HT-29 (cell line): ENCODE measurements around the gene CEP170.

- RAMPAGE, long total RNA, result no peak
These were observed 246.1 kb downstream of the FMN2 start for GRCh38 chr1:240337758-240338231.

GRCh38 chr1:240596556-240596939 lies 15.4 kb downstream of the GREM2 start:
- RAMPAGE, long total RNA, result no peak

DNA sequence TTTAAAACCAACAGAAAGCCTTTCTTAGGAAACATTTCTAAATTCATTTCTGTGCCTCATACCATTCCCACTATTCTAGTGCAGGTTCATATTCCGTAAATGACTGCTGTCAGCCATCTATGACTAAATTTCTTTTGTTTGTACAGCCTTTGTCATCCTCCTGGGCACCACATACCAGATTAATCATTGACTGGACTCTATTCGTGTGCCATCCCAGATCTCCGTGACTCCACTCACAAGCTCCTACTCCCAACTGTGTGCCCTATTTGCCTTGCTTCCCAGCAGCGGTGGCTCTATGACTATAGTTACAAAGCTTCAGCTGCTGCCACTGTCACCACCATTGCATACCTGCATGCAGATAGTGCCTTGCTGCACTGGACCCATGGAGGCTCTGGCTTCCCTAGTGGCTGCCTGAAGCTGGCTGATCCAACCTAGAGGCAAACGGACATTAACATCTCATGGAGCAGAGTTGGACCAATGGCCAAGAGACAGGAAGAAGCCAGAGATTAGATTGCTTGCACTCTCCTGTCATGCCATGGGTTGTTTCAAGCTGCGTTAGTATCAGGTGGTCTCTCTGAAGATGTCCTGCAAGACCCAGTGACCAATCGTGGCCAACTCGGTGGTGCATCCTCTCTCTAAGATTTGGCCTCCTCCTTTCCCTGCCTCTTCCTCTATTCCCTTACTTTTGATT lies 24.5 kb downstream of the CHML start:
- RAMPAGE, long total RNA, result no peak

DNA sequence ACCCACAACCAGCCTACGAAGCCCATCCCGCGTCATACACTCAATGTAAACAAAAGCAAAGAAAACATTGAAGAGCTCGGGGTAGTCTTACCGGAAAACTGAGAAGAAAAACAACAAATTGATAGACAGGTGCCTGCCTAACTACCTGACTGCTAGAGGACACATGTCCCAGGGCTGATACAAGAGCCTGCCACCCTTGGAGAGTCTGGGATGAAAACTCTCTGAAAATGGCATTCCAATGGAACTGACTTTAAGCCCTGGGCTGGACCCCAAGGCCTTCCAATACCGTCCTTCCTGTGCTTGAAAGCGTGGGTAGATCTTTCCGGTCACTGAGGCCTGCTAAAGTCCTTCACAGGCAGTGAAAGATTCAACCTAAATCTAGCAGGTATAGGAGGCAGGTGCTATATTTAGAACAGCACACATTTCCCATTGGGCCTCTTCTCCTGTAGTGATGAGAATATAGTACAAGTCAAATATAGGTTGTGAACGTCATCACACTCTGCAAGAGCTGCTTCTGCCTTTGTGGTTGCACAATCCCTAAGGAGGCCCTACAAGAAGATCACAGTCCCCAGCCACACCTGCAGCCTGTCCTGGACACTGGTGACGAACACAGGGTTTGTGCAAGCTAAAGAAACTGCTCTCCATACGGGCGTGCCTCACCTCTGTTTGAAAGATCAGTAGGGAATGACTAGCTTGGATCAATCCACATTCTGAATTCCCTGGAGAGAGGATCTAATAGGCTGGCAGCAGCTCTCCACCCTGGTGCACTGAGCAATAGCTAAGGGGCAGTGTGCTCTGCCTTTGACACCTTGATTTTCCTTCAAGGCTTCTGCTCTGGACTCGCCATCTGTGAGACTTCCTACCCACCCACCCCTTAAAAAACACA lies 870 bp upstream of the CHML start:
- RAMPAGE, long total RNA, result no peak

- RAMPAGE, long total RNA, result no peak
These were observed 9.0 kb downstream of the EXO1 start for GRCh38 chr1:241856787-241857660.

DNA sequence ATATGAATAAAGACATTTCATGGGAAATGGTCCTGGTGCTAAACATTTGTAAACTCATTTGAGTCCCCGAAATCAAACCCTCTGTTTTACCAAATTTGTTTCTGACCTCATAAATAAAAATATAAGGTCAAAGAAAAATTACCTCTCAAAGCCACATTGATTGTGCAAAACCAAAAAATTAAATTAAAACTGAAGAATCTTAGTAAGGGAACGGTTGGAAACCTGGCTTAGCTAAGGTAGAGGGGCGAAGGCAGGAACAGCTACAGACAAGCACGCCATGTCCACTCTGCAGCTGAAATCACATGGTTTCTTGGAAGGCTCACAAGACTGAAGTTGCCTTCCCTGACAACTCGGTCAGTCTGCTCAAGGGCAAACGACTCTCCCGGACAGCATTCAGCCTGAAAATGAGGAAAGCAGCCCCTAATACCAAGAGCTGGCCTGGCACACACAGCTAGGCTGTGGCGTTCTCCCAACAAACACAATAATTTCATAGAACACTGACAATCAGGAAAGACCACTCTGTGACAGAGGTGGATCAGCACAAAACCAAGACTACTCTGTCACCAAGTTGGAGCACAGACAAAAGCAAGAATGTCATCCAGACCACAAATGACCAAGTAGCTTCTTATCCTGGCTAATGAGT lies 22.7 kb upstream of the BECN2 start:
- RAMPAGE, long total RNA, result no peak

DNA sequence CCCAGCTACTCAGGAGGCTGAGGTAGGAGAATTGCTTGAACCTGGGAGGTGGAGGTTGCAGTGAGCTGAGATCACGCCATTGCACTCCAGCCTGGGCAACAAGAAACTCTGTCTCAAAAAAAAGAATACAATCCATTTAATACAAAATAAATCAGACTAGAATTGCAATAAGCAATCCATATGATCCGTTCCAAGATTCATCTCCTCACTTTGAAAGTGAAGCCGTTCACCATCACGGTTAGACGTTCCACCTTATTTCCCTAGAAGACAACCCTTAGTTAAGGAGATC lies 14.9 kb downstream of the CEP170 start:
- RAMPAGE, long total RNA, result no peak

- RAMPAGE, long total RNA, result no peak
These were observed at the start of gene CEP170 for GRCh38 chr1:243254872-243255624. TSS of gene CEP170 (minus strand) at chr1:243255281.

DNA sequence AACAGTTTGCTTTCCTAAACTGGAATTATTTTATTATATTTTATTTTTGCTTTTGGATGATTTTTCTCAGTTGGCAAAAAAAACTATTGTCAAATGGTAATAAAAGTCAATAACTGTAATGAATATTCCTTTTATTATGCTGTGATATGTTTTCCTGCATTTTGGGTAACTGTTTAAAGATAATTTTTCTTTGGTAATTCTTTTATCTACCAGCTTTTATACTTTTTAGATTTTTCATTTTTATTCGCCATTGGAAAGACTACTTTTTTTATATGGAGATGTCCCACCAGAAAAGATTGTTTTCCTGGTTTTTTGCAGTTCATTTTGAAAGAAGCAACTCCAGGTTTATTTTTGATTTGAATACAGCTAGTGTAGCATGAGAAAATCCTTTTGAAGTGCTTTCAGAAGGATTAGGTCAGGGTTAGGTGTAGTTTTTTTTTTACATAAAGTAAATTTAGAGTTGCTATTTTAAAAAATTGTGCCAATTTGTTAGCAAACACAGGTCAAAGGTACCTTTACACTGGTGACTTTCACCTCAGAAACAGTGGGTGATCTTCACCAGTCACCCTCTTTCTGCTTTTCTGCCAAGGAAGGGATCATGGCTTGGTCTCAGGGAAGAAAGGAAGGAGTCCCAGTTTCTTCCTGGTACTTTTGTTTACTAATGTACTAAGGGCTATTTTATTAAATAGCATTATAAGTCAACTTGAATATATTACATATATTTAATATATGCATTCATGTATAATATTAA lies 111.3 kb downstream of the SDCCAG8 start:
- RAMPAGE, long total RNA, result no peak

GRCh38 chr1:243454622-243454967 lies 198.8 kb downstream of the SDCCAG8 start:
- RAMPAGE, long total RNA, result no peak

DNA sequence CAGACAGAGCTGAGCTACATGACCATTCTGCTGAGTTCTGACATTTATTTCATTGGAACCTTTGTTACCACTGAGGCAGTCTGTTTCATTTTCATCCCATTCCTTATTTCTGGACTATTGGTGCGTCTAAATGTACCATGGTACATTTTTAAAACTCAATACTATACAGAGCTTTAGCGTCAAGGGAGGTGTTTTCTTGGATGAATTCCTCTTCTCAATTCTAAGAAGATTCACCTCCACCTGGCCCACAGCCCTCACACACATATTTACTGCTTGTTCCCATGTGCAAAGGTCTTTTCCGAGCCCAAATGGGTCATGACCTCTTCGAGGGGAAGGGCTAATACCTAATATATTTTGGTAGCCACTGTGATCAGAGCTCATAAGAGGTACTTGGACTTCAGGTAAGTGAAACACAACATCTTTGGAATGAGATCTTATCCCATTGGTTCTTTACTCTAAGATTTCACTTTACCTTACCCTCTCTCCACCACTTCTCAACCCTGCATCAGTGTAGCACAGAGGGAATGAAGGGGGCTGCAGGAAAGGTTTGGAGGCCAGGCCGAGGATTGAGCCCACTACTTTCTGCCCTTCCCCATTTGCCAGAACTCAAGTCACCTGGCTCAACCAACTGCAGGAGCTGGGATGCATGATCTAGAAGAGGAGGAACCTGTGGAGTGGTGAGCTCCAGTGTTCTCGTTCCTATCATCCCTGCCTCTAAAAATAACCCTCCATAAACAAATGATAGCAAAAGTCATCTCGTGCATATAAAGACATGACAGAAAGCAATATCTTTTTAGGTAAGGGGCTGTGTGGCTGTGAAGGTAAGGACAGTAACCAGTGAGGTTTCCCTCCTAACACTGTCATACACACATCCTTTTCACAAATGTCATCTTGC lies 206.0 kb downstream of the SDCCAG8 start:
- RAMPAGE, long total RNA, result no peak

DNA sequence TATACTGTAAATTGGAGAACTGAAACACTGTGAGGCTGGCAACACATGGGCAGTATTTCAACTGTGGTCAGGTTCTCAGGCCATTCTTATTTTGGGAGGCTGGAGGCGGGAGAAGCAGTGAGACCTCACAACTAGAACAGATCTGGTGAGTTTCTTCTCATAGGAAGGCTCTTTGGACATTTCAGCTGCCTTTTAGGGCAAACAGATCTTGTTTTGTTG lies 216.0 kb downstream of the SDCCAG8 start:
- RAMPAGE, long total RNA, result no peak

DNA sequence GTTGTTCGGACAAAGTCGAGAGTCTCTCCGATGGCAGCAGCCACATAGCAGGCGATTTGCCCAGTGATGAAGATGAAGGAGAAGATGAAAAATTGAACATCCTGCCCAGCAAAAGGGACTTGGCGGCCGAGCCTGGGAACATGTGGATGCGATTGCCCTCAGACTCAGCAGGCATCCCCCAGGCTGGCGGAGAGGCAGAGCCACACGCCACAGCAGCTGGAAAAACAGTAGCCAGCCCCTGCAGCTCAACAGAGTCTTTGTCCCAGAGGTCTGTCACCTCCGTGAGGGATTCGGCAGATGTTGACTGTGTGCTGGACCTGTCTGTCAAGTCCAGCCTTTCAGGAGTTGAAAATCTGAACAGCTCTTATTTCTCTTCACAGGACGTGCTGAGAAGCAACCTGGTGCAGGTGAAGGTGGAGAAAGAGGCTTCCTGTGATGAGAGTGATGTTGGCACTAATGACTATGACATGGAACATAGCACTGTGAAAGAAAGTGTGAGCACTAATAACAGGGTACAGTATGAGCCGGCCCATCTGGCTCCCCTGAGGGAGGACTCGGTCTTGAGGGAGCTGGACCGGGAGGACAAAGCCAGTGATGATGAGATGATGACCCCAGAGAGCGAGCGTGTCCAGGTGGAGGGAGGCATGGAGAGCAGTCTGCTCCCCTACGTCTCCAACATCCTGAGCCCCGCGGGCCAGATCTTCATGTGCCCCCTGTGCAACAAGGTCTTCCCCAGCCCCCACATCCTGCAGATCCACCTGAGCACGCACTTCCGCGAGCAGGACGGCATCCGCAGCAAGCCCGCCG lies 3.3 kb downstream of the ZBTB18 start:
- RAMPAGE, long total RNA, result no peak

DNA sequence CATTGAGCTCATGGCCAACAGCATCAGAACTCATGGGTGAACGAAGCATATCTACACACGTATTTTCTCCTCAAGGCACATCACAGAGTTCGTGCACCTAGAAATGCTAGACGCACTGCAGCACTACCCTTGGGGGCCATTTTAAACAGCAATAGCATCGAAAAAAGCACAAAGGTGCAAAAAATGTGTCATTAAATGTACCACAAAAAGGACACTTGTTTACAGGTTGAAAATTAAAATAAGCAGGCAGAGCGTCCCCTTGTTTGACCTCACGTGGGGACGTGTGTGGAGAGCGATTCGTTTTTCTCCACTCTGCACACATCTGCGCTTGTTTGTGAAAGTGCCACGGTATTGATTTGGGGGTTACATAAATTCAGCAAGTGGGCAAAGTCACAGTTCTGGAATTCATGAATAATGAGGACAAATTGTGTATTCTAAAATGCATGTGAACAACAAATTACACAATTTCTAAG lies 43.7 kb downstream of the ZBTB18 start:
- RAMPAGE, long total RNA, result no peak

DNA sequence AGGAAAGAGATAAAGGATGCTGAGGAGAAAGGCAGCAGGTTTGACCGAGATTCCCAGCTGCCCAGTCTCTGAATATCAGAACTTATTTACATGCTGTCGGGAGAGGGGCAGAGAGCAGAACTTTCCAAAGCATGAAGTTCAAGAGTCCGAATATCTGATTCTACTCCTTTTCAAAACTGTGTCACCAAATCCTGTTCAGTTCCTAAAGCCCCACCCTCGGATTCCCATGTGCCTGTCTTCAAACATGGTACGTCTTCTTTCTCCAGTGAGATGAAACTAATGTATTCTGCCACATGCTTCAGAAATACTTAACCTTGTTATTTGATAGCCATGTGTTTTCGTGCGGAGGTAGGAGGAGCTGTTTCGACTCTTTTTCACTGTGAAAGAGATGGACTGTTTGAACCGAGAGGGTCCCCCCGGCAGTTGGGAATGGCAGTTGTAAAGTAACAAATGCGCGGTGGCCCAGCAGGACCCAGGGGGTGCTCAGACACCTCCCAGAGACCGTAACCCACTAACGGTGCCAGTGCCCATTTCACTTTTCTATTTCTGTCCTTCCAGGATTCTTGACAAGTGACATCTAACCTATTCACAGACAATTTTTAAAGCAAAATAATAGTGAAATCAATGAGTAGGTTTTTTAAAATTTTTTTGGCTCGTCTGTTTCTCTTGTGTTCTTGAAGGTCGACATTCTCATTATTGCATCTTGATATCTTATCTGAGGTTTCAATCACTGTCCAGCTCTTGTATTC lies 67.2 kb downstream of the ZBTB18 start:
- RAMPAGE, long total RNA, result no peak

- RAMPAGE, long total RNA, result no peak
These were observed 3.6 kb upstream of the C1orf100 start for GRCh38 chr1:244348646-244349508.

DNA sequence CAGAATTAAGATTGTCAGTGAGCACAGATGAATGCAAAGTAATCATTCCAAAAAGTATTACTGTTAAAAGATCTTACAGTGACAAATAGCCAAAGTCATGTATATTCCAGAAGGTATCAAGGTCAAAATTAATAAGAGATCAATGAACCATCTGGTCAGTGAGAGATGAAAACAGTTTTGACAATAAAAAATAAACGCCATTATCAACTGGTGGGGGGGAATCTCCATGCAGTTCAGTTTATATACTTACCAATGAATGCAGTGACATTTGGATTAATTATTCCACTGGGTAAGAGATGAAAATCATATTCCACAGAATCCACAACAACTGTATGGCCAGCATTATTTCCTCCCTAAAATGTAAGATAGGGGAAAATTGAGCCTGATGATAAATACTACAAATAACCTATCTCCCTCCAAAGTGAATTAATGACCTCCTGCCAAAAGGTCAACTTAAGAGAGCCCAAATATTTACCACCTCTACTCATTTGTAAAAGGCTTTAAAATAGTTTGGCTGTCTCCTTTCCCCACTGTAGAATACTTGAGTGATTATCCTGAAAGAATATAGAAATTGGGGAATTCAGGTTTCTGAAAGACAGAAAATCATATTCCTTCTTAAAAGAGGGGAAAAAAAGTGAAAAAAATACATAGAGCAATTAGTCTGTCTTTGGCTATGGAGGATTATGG lies 14.2 kb downstream of the ADSS2 start:
- RAMPAGE, long total RNA, result no peak

DNA sequence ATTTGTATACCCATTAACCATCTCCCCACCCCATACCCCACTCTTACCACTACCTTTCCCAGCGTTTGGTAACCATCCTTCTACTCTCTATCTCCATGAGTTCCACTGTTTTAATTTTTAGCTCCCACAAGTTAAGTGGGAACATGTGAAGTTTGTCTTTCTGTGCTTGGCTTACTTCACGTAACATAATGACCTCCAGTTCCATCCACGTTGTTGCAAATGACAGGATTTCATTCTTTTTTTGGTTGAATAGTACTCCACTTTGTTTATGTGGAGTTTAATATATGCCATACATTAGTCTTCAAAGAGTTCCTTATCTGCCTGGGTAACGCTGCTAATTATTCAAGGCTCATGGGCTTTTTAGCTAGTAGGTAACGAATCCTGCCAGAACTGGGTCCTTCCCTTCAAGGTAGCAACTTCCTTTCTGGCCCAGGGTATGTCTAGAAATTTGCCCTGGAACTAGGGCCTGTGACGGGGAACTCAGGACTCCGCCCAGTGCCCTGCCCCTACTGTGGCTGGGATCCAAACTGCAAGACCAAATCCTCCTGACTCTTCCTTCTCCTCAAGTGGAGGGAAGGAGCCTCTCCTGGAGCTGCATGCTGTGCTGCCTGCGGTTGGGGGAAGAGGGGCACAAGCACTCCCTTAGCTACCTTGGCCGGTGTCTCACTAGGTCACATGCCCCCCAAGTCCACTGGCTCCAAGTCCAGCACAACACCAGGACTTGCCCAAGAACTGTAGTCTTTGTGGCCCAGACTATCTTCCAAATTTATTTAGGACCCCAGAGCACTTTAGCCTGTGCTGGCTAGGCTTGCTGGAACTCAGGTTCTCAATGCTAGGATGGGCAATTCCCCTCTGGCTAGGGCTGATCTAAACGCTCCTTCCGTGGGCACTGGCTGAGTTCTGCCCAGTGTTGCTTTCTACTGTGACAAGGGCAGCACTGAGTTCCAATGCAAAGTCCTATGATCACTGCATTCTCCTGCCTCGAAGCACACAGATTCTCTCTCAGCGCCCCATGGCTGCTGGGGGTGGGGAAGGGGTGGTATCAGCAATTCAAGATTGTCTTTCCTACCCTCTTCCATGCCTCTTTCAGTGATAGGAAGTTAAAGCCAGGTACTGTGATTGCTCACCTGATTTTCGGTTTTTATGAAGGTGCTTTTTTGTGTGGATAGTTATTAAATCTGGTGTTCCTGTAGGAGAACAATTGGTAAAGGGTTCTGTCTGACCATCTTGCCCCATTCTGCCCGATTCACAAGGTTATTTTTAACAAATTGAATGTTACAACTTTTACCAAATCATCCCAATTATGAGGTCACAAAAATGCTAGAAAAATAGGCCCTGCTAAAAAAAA lies 12.2 kb downstream of the ADSS2 start:
- RAMPAGE, long total RNA, result no peak

GRCh38 chr1:244655167-244656335 lies 2.6 kb downstream of the DESI2 start:
- RAMPAGE, long total RNA, result no peak

- RAMPAGE, long total RNA, result no peak
These were observed 19.7 kb upstream of the COX20 start for GRCh38 chr1:244815550-244816342.